Parietal lobe (tissue), 2 donors: ENCODE data around the genes SFTPA1, NUTM2B and PLAC9.

DNA sequence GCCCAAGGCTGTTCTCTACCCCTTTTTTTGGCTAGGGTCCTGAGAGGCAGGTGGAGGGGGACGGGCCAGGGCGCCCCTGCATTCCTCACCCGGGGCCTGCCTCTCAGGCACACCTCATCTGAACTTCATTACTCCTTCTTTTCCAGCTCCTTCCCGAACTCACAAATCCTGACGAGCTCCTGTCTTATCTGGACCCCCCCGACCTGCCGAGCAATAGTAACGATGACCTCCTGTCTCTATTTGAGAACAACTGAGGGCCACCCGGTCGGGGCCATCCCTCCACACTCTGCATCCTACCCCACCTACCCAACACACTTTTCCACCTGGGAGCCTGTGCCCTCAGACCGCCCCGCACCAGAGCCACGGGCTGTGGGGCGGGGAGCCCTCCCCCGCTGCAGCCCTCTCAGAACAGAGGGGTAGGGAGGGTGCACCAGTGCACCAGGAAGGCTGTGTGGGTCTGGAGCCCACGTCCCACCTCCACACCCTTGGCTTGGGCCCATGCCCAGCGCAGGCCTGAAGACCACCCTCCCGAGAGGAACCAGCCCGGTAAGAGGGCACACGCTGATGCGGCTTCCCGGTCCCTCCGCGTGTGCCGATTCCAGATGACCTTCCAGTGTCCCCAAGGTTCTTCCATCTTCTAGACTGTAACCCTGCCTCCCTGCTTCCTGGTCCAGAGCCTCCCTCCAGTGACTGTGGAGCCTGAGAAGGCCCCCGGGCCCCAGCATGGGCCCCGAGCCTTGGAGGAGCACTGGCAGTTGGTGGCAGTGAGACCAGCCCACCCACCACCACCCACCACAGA, 34.6 kb upstream of the PPIF start:
- RAMPAGE, long total RNA = no peak

DNA sequence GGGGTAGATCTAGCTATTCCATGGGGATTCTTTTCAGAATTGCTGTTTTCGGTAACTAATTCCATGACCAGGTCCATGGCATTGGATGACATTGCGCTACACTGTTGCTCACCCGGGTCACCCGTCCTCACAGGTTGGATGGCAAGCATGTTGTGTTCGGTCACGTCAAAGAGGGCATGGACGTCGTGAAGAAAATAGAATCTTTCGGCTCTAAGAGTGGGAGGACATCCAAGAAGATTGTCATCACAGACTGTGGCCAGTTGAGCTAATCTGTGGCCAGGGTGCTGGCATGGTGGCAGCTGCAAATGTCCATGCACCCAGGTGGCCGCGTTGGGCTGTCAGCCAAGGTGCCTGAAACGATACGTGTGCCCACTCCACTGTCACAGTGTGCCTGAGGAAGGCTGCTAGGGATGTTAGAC, 6.3 kb downstream of the PPIF start:
- RAMPAGE, long total RNA = no peak

DNA sequence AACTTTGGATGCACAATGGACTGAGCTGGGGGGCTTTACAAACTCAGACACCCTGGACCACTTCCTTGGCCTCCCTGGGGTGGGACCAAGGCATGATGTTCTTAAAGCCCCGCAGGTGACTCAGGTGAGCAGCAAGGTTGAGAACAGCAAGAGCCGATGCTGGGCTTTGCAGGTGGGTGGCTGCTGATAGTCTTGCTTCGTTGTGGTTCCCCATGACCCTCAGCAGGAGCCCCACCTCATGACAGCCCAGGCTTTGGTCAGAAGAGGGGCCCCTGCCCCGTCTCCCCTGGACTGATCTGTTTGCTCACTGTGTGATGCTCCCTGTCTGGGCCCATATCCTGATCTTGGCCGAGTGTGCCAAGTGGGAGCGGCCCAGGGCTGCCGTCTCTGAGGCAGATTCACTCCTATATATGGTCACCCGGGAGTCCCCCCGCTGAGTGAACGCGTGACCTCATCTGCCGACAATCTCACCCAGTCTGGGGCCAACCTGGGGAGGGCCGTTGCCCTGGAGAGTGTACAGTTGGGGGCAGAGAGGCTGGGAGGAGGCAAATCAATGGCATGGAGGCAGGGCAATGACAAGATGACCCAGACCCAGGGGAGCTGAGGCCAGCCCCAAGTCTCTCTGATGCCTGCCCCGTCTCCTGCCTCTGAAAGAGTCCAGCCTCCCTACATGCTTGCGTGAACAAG, 34.5 kb downstream of the PPIF start:
- RAMPAGE, long total RNA = no peak

GRCh38 chr10:79408826-79409352, 36.5 kb downstream of the ZCCHC24 start:
- RAMPAGE, long total RNA = no peak

GRCh38 chr10:79445177-79445475, 298 bp downstream of the ZCCHC24 start:
- RAMPAGE, long total RNA = no peak

DNA sequence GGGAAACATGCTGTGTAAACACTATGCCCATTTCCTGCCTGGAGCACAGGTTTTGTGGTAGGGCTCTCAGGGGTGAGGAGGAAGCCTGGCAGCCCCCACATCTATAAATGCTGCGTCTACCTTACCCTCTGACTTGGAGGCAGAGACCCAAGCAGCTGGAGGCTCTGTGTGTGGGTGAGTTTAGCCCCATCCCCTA, at the start of gene SFTPA1:
TSS of gene SFTPA1 (plus strand) at position 131 of the 196 bp plus-strand sequence.
- RAMPAGE, long total RNA = no peak

DNA sequence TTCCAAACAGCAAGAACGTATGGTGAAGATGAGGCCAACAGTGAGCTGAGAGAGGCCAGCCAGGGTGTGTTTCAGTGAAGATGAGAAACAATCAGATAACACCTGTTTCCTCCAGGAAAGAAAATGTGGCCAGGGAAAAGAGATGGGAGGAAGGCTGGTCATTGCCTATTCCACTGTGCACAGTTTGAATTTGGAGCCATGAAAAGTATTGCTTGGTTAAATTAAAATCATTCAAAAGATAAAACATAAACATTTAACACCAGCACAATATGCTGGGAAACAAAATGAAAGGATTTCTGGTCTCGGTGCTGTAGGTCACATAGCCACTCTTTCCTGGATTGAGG, at the start of gene NUTM2B:
TSS of gene NUTM2B (plus strand) at position 291 of the 344 bp plus-strand sequence.
- RAMPAGE, long total RNA = no peak

DNA sequence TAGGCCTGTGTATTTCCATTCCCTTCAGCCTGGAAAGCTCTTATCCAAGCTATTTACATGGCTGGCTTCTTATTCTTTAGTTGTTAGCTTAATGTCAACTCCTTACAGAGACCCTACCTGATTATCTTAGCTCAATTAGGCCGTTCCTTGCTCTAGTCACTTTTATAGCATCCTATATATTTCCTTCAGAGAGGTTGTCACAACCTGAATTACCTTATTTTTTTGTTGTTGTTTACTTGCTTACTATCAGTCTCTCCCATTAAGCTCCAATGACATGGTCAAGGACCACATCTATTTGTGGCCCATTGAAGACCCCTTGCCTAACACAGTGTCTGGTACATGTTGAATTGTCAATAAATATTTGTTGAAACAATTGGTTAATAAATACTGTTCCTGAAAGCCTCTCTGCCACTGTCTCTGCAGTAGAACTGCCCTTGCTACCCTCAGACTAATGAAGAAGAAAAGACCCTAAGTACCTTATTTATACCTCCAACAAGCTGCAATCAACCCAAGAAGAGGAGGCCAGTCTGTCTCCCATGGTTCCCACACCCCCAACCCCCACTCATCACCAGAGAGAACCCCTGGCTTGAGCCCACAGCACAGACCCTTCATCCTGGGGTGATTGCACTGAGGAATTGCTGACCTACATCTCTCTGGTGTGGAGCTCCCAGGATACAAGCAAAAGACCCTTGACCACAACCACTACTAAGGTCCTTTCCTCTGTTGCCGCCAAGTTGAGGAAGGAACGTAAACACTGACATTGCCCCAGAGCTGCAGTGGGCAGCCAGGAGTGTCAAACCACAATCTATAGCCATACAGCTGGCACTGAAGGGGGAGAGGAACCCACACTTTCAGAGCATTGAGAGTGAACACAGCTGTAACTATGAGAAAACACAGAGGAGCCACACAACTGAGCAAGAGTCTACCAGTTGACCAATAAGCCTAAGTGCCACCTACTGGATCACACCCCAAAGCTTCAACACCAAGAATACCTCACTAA, 45.2 kb downstream of the NUTM2B start:
- RAMPAGE, long total RNA = no peak

DNA sequence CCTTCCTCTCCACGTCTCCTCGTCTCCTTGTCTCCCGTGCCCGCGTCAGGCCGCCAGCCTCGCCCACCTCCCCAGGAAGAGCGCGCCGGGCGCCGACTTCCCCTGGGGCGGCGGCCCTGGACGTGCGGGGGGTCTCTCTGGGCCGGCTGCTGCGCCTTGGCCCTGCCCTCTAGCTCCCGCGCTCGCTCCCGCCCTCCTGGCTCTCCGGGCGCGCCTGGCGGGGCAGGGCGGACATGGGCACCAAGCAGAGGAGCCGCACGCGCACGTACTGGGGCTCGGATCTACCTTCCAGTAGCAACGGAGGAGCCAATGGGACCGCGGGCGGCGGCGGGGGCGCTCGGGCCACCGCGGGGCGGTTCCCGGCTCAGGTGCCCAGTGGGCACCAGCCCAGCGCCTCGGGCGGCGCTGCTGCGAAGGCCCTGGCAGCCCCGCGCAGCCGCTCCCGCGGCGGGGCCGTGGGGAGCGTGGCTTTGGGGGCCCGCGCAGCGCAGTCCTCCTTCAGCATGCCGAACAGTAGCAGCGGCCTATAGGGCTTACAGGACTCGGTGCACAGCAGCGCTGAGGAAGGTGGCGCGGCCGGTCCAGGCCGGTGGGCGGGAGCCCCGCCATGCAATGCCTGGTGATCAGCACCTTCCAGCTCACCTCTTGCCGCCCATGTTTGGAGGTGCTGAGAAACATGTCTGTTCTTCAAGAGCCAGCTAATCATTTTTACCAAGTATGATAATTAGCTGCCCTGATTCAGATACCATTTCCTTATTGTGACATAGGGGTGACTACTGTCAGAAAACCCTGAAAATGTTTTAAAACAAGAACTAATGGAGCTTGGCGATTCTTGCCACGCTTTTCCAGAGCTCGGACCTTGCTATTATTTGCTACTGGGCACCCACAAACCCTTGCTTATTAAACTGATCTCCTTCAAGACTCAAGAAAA, 33.3 kb upstream of the SFTPD start:
- RAMPAGE, long total RNA = no peak

DNA sequence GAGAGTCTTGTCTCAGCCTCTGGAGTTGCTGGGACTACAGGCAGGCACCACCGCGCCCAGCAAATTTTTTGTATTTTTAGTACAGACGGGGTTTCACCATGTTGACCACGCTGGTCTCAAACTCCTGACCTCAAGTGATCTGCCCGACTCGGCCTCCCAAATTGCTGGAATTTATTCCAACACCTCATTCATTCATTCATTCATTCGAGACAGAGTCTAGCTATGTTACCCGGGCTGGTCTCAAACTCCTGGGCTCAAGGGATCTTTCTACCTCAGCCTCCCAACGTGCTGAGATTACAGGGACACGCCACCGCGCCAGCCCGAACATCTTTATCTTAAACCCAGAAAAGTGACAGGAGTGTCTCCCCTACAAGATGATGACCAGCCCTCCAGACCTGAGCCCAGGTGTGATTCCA, 341 bp upstream of the TMEM254 start:
- RAMPAGE, long total RNA = no peak

- RAMPAGE, long total RNA = no peak
Observed at GRCh38 chr10:80132083-80132951, at the start of gene PLAC9. Gene PLAC9 (plus strand): TSS chr10:80132730.

DNA sequence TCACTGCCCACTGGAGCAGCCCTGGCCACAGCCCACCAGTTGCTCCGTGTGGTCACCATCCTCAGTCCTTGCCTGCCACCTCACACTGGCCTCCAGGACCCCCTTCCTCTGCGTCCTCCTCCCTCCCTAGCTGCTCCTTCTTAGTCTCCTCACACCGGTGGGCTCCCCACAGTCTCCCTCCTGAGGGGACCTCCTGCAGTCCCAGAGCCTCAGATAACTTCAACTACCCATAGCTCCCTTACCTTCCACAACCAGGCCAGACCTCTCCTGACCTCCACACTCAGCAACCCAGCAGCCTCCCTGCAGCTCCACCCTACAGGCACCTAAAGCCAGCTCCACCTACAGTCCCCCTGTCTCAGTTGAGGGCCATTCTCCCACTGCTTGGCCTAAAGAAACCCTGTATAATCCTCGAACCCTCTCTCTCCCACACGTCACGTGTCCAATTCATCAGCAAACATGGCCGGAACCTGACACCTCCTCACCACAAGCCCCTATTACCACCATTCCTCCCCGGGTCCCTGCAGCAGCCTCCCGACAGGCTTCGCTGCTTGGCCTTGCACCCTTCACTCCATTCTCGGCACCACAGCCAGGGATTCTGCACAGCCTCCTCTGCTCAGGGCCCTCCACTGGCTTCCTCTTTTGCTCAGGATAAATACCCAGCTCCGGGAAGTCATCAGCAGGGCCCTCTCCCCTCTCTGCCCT, 28.1 kb downstream of the PLAC9 start:
- RAMPAGE, long total RNA = no peak

DNA sequence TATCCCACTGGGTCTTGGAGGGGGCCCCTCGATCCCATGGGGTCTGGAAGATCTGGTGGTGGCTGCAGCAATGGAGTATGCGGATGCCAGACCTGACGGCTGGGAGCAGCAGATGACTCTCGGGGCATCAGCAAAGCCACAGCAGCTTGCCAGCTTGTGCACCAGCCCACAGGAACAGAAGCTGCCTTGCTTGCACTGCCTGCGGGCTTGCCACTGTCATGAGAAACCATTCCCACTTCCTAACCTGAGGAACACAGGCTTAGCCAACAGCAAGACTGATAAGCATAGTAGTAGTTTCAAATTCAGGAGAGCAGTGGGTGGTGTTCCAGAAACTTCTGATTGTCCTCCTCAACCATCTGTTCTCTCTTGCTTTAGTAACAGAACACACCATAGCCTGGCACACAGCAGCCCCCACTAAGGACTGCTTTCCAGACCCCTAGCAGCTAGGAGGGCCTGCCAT, 7.4 kb downstream of the ANXA11 start:
- RAMPAGE, long total RNA = no peak

DNA sequence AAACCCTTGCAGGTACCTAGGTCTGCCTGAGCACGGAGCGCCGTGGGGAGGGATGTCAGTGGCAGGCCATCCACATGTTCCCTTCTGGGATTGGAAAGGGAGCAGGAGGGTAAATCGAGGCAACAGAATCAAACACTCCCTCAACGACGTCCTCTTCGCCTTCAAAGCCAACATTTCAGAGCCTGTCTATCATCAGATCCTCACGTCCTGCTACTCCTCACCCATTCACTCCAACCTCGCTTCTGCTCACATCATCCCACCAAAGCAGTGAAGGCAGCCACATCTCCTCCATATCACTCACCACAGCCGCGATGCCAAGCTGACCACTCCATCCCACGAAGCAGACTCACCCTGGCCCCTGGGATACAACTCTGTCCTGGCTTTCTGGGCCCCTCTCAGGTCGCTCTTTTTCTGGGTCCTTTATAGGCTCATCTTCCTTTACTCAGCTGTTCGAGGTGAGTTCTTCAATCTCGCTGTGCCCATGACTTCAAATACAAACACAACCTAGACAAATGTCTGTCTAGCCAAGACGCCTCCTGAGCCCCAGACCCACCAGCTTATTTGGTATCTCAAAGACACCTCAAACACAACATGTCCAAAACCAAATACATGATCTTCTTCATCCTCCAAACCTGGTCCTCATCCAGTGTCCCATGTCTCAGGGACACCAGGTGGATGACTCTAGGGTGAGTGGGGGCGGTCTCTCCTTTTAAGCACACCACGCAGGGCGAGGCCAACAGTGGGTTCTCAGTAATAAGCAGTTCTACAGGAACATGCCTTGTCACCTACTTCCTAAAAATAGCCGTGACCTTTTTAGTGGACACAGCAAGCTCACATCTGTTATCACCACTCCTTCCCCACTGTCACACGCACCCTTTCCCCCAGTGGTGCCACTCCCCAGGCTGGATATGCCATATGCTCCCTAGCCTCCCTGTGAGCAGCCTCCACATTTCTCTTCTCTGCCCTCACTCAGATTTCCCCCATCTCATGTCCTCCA, 4.1 kb downstream of the ANXA11 start:
- RAMPAGE, long total RNA = no peak

DNA sequence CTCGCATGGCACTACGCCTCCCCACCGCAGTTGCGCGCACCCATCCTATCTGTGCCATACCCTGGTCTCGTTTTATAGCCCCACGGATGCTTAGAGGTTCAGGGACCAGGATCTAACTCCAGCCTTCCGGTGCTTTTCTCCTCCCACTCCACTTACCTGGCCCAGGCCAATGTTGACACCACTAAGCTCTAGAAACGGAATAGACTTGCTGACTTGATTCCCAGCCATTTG, 15.6 kb downstream of the MAT1A start:
- RAMPAGE, long total RNA = no peak

GRCh38 chr10:80409196-80409701, 898 bp downstream of the PRXL2A start:
- RAMPAGE, long total RNA = no peak

DNA sequence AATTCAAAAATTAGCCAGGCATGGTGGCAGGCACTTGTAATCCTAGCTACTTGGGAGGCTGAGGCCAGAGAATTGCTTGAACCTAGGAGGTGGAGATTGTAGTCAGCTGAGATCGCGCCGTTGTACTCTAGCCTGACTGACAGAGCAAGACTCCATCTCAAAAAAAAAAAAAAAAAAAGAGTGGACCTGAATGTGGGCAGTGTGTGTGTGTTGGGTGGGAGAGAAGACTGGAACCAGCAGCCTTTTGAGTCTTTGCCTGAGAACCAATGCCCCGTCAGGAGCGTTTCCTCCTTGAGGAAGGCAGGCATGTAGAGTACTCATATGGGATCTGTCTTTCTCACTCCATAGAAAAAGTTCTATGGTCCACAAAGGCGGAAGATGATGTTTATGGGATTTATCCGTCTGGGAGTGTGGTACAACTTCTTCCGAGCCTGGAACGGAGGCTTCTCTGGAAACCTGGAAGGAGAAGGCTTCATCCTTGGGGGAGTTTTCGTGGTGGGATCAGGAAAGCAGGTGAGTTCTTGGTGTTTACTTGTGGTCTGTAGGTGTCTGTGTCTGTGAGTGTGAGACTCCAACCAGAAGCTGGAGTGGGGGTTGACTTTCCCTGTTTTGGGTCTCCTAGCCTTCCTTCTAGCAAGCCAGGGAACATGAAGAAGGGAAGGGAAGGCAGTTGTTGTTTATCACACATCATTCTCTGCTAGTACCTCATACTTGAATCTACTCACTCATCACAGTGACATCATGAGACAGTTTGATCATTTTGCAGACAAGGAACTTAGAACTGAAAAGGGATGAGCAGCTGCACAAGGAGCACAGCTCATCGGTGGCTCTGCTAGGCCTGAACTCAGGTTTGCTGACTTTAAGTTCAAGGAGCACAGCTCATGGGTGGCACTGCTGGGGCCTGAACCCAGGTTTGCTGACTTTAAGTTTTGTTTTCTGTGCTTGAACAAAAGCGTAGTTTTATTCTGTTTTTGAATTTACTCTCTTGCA, 18.9 kb downstream of the PRXL2A start:
- RAMPAGE, long total RNA = no peak

- RAMPAGE, long total RNA = no peak
Observed at GRCh38 chr10:80454866-80455827, 1.0 kb downstream of the TSPAN14 start.

DNA sequence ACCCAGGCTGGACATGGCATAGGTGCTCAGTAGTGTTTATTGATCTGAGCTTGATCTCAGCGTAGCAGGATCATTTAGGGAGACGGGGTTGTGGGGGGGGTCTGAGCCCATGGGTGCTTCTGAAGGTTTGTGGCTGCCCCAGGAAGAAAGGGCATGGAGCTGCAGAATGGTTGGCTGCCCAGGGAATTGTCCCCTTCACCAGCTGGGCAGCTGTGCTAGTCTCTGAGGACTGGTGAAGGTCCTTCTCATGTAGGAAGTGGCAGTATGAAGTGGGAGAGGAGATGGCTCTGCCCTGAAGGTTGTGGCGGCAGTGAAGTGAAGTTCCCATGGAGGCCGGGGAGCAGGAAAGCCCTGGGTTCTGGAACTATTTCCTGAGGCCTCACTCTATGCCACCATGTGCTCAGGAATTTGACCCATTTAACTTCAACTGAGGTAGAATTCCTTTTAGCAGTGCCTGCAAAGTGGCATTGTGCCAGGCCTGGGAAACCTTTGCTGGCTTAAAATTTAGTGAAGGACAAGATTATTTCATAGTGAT, 2.1 kb downstream of the TSPAN14 start:
- RAMPAGE, long total RNA = no peak

GRCh38 chr10:80468439-80469246, 14.5 kb downstream of the TSPAN14 start:
- RAMPAGE, long total RNA = no peak